Left lobe of liver (tissue), 1 donor: ENCODE results near the genes TMEFF1, OR13C3 and OR13C8.

DNA sequence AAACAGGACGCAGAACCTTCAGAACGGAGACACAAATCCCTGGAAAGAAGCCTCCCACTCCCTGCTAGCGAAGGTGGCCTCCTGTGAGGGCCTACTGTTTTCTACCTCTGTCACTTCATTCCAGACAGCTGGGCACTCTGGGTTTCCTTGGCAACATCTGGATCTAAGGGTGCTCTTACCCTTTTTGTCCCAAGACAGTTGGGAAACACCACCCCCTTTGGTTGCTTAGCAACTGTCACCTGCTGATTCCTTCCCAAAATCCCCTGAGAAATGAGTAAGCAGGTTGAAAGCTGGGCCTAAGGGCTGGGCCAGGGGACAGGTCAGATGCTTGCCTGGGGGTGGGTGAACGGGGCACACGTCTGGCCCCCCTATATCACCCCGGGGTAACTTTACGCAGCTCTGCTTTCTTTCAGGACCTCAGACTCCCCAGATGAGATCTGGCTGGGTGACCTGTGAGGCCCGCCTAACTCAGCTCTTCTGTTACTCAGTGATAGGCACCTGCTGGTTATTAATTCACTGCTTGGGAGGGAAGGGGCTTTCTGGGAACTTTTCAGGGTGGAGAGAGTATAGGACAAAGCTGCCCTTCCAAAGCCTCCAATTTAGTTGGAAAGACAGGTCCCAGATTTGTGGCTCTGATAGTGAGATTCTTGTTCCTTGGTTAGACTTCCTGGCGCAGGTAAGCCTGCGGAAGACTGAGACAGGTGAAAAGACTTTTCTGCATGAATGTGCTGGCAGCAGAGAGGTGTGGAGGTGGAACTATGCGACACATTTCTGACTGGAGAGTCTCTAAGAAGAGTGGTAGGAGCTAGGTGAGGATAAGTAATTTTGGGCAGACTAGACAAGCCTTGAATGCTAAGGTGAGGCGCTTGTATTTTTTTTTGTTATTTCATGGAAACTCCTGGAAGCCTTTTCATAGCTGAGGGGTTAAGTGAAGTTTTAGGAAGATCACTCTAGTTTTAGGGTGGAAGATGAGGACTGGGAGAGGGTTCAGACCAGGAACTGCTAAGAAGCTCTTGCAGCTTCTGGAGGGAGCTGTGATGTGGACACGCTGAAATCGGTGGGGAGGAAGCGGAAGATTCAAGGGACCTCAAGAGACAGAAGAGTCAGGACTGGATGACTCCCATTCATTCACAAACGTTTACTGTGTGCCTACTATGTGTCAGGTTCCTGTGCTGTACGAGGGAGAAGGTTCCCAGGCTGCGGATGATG lies 29.8 kb downstream of the NANS start:
- PRO-cap: no peak

DNA sequence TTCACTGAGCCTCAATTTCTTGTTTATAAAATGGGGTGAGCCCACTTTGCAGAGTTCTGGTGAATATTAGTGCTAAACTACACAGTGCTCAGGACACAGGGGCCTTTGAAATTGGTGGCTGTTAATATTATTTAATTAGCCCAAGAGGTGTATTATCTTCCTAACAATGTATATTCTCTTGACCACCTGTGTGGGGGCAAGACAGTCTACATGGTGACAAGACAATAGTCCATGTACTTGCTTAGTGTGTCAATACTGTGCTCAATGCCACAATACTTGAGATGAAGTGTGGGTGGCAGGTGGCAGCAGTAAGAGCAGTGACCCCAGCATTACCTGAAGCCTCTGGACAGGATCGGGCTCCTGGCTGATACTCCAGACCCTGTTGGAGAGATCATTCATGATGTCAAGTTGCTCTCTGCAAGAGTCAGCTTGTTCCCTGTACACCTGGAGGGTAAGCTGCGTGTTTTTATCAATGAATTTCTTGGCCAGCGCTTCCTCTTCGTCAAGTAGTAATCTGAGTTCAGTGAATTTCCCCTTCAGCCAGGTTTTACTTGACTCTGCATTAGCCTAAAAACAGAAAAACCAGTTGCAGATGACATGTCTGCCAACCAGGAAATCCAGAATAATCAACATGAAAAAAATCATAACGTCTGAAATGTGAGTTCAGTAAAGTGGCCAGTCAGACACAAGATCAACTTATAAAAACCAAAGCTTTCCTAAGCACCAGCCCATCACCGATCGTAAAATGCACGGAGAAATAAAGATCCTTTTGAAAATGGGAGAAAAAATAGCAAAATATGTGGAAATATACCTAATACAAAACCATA lies 19.2 kb downstream of the TRIM14 start:
- PRO-cap: no peak

GRCh38 chr9:98118040-98118718 lies 843 bp downstream of the TRIM14 start:
- PRO-cap: unidirectional peak, plus-strand start at chr9:98118569

GRCh38 chr9:98168876-98169586 lies 23.4 kb downstream of the CORO2A start:
- PRO-cap: no peak

- PRO-cap: no peak
Observed at GRCh38 chr9:98810810-98811721, 3.6 kb downstream of the GALNT12 start.

DNA sequence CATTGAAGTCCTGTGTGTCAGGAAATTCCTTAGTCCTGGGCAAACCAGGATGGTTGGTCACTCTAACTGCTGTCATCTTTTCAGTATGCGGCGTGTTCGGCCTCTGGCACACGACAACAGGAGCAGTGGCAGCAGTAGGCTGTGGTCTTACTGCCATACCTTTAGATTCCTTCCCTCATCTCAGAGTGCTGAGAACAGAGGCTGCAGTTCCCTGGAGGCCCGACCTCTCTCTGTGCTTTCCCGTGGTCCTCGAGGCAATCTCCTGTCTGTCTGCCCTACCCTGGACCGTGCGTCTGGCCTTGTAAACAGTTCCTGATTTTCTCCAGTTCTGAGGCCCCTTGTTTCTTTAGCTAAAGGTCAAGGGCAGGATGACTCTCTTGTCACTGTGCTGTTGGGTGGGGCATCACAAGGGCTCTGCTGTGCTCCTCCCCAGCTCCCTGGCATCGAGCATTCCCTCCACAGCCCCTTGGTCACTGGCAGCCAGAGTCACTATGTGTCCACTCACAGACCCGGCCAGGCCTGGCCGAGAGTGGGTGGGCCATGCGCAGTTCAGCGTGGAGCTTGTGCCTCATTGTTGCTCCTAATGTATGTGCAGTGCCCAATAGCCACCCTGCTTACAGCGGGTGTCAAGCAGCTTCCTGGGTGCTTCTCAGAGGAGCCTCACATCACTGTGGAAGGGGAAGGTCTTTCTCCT lies 18.5 kb upstream of the COL15A1 start:
- PRO-cap: no peak

- PRO-cap: no peak
Observed at GRCh38 chr9:98989456-98990213, 45.9 kb downstream of the COL15A1 start.

GRCh38 chr9:99107599-99108031 lies 2.7 kb downstream of the TGFBR1 start:
- PRO-cap: no peak

- PRO-cap: no peak
Observed at GRCh38 chr9:99123096-99123936, 18.4 kb downstream of the TGFBR1 start.

- PRO-cap: no peak
Observed at GRCh38 chr9:99478650-99479059, 256.6 kb downstream of the SEC61B start.

DNA sequence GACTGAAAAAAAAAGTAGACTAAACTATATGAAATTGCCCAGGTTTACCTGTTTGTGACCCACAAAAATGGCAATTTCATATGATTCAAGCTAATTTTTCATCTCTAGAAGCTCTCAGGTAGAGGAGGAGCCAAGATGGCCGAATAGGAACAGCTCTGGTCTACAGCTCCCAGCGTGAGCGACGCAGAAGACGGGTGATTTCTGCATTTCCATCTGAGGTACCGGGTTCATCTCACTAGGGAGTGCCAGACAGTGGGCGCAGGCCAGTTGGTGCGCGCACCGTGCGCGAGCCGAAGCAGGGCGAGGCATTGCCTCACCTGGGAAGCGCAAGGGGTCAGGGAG lies 276.5 kb downstream of the SEC61B start:
- PRO-cap: no peak

DNA sequence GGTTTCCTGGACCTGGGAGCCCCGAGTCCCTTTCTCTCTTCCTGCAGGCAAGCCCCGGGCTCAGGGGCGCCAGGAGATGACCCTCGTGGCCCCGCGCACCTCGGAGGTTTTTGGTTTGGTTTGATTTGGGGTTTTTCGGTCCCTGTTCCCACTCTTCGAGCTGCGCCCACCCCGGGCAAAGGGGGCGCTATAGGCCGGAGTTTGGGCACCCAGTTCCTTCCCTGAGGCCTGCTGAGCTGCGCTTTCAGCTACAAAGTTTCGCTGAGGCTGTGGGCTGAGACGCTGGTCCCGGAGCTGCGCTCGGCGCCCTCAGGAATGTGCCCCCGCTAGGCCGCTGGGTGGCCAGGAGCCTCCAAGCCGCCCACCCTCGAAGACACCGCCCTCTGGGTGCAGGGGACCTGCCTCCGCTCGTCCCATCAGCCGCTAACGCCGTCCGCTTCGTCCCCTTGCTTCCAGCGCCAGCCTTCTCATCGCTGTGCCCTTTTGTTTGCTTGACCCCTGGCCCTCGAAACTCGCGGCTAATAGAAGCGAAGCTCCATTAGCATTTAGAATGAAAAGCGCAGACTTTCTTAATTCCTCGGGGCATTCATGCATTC lies 3.0 kb downstream of the NR4A3 start:
- PRO-cap: no peak

DNA sequence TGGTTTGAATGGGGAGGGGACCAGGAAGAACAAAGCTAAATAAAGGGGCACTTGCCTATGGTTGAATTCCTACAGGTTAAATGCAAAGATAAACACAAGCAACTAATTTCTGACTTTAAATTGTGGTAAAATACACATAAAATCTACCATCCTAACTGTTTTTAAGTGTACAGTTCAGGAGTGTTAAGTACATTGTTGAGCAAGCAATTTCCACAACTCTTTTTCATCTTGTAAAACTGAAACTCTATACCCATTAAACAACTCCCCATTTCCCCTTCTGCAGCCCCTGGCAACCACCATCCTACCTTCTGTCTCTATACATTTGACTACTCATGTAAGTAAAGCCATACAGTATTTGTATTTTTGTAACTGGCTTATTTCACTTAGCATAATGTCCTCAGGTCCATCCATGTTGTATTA lies 38.5 kb upstream of the STX17 start:
- PRO-cap: no peak

GRCh38 chr9:99931310-99931918 lies 25.0 kb downstream of the STX17 start:
- PRO-cap: bidirectional peak, plus-strand start at chr9:99931705, minus-strand start at chr9:99931569

DNA sequence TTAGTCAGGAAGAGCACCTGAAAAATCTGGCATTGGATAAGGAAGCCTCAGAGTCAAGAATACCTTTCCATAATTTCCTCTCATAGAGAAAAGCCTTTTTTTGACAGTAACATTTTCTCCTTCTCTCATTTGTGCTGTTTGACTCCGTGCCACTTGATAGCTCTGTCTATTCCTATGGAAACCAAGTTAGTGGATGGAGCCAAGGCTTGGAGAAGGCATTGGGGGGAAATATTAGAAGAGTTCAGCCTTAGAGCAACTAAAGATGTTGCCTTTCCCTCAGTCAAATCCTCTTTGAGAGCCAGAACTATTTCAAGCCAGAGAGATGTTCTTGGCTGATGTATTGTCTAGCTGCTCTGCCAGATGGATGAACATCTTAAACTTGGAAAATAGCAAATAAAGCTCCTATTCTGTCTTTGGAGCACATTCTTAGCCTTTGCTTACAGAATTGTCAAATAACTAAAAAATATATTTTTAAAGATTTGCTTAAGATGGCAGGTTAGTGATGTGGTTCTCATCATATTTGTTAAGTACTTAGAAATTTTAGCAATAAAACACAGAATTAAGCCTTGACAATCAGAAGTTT lies 112.5 kb downstream of the INVS start:
- PRO-cap: no peak

DNA sequence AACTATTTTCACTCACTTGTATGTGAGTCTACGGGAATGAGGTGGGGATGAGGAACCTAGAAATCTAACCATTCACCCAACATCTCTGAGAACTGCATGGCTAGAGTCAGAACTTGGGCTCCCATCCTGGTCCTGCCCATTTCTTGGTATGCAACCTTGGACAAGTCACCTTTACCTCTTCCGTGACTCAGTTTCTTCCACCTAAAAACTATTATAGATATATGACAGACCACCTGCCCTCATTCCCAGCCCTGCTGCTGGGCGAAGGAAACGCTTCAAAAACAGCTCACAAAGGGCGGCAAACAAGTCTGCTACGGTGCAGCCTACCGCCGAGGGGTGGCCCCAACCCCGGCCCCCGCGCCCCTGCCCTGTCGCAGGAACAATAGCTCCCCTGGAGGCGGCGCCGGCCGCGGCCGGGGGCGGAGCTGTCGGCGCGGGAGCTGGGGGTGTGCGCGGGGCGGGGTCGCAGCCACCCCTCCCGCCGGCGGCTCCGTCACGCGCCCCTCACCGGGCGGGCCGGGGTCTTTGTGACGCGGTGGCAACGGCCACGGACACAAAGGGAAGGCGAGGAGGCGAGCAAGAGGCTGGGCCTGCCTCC lies at the start of gene TMEFF1:
Gene TMEFF1 (plus strand): TSS at position 522 of the 598 bp plus-strand sequence.
- PRO-cap: no peak

GRCh38 chr9:104101778-104102322 lies 7.7 kb downstream of the SMC2 start:
- PRO-cap: no peak

GRCh38 chr9:104536607-104537233 lies at the start of gene OR13C3:
Gene OR13C3, minus strand, starts transcription at chr9:104536856.
- PRO-cap: no peak

- PRO-cap: no peak
Observed at GRCh38 chr9:104568912-104569350, at the start of gene OR13C8. Gene OR13C8, plus strand, starts transcription at chr9:104569168.

GRCh38 chr9:104810815-104811666 lies 47.1 kb downstream of the NIPSNAP3B start:
- PRO-cap: no peak